Measurements from ENCODE around the genes FAM181B and CCDC90B.

DNA sequence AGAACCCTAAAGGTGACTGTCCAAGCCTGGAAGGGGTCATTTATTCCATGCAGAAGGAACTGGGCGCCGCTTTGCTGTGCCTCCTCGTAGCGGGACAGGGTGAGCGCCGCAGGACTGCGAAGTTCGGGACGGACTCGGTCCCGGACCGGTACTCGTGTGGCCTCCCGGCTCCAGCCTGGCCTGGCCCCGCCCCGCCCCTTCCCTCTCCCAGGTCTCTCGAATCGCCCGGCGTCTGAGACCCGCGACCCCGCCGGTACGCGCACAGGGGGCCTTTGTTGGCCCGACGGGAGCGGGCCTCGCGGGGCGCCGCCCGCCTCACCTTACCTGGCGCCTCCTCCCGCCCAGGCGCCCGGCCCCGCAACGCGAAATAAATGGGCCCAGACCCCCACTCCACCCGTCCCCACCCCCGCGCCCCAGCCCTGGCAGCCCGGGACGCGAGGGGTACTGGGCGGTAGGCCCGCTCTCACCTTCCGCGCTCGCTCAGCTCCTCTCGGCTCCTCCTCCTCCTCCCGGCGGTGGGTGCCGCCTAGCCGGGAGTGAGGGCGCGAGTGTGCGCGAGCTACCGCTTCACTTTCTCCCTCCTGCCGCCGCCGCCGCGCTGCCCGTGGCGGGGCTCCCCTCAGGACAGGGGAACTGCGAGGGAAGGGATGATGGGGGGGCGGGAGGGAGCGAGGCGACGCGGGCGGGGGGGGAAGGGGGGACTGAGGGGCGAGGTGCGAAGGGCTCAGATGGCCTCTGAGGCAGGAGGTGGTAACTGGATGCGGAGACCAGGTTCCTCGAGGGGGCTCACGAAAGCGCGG lies 609 bp downstream of the PAK1 start:
- RRBS: 4% methylated on average over 29 of the region's 83 CpGs

- RRBS: no CpG with 5 or more reads among the region's 2 CpGs
Observed at GRCh38 chr11:77498354-77498616, 24.4 kb upstream of the PAK1 start.

DNA sequence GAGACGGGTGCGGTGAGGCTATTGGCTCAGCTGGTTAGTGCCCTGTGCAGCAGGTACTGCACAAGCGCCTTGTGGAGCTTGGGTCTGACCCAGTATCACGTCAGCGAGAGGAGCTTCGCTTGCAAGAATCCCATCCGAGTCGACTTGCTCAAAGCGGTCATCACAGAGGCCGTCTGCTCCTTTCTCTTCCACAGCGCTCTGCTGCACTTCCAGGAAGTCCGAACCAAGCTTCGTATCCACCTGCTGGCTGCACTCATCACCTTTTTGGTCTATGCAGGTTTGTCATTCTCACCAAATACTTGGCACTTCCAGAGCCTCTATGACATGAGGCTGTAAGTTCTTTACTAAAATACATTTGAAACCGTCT lies 565 bp downstream of the AQP11 start:
- RRBS: no CpG with 5 or more reads among the region's 14 CpGs

- RRBS: no CpG with 5 or more reads among the region's 5 CpGs
Observed at GRCh38 chr11:77740658-77741112, 79.8 kb downstream of the RSF1 start.

GRCh38 chr11:78131781-78132893 lies 7.3 kb downstream of the ALG8 start:
- RRBS: no CpG with 5 or more reads among the region's 7 CpGs

- RRBS: no CpG with 5 or more reads among the region's 14 CpGs
Observed at GRCh38 chr11:78170091-78170770, 18.2 kb downstream of the KCTD21 start.

- RRBS: no CpG with 5 or more reads among the region's 2 CpGs
Observed at GRCh38 chr11:78230428-78230870, 41.7 kb downstream of the USP35 start.

GRCh38 chr11:78290124-78290775 lies 101.5 kb downstream of the USP35 start:
- RRBS: no CpG with 5 or more reads among the region's 6 CpGs

DNA sequence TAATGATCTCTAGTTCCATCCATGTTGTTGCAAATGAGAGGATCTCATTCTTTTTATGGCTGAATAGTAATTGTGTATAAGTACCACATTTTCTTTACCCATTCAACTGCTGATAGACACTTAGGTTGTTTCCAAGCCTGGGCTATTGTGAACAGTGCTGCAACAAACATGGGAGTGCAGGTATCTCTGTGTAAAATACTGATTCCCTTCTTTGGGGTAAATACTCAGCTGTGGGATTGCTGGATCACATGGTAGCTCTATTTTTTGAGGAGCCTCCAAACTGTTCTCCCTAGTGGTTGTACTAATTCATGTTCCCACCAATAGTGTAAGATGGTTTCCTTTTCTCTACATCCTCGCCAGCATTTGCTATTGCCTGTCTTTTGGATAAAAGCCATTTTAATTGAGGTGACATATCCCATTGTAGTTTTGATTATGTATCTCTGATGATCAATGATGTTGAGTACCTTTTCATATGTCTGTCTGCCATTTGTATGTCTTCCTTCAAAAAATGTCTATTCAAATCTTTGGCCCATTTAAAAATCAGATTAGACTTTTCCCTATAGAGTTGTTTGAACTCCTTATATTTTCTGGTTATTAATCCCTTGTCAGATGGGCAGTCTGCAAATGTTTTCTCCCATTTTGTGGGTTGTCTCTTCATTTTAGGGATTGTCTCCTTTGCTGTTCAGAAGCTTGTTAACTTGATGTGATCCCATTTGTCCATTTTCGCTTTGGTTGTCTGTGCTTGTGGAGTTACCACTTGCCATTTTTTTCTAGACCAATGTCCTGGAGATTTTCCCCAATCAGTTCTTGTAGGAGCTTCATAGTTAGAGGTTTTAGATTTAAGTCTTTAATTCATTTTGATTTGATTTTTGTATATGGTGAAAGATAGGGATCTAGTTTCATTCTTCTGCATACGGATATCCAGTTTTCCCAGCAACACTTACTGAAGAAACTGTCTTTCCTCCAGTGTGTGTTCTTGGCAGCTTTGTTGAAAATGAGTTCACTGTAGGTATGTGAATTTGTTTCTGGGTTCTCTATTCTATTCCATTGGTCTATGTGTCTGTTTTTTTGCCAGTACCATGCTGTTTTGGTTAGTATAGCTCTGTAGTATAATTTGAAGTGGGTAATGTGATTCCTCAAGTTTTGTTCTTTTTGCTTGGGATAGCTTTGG lies 82.7 kb downstream of the GAB2 start:
- RRBS: no CpG with 5 or more reads among the region's 3 CpGs

GRCh38 chr11:78350979-78351215 lies 66.7 kb downstream of the GAB2 start:
- RRBS: no CpG with 5 or more reads among the region's 4 CpGs

- RRBS: no CpG with 5 or more reads among the region's 4 CpGs
Observed at GRCh38 chr11:78840556-78840984, 265.9 kb upstream of the NARS2 start.

DNA sequence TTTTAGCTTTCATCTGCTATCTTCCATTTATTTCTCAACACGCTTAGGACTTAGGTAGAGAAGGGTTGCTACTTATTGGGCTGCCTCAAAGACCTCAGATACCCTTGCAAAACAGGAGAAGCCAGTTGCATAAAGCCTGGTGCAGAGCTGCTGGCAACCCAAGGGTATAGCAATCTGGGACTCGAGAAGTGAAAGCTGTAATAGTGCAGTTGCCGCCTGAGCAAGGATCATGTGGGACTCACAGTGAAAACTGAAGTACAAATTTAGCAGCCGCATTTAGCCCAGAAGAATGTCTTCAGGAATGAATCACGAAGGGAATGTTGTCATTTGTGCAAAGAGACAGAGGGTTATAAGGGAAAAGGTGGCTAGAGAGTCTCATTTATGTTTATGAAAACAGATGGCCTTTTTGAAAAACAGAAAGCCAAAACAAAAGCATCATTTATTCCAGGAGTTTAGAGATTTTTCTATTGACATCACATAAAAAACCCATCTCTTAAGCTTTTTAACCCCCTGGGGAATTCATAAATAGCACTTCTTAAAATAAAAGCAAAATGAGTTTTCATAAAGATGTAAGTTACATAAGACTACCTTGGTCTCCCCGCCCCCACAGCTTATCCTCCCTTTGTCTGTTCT lies 267.1 kb downstream of the TENM4 start:
- RRBS: no CpG with 5 or more reads among the region's 6 CpGs

GRCh38 chr11:82419911-82420110 lies 313.9 kb downstream of the FAM181B start:
- RRBS: no CpG with 5 or more reads among the region's 1 CpG

- RRBS: 5% methylated on average over 78 of the region's 124 CpGs
Observed at GRCh38 chr11:82733022-82734062, at the start of gene FAM181B. Gene FAM181B (minus strand): TSS chr11:82733864.

- RRBS: no CpG with 5 or more reads among the region's 8 CpGs
Observed at GRCh38 chr11:83132320-83132744, 24.6 kb upstream of the PCF11 start.

DNA sequence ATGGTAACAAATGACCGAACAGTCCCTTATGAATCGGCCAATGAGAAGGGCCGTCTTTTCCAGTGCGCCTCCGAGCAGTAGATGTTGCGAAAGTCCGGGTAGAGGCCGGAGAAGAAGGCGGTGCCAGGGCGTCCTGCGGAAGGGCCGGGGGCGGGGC lies 168 bp upstream of the PCF11 start:
- RRBS: 0% methylated on average over 4 of the region's 13 CpGs

GRCh38 chr11:83195038-83195572 lies 1.6 kb downstream of the ANKRD42 start:
- RRBS: no CpG with 5 or more reads among the region's 7 CpGs

DNA sequence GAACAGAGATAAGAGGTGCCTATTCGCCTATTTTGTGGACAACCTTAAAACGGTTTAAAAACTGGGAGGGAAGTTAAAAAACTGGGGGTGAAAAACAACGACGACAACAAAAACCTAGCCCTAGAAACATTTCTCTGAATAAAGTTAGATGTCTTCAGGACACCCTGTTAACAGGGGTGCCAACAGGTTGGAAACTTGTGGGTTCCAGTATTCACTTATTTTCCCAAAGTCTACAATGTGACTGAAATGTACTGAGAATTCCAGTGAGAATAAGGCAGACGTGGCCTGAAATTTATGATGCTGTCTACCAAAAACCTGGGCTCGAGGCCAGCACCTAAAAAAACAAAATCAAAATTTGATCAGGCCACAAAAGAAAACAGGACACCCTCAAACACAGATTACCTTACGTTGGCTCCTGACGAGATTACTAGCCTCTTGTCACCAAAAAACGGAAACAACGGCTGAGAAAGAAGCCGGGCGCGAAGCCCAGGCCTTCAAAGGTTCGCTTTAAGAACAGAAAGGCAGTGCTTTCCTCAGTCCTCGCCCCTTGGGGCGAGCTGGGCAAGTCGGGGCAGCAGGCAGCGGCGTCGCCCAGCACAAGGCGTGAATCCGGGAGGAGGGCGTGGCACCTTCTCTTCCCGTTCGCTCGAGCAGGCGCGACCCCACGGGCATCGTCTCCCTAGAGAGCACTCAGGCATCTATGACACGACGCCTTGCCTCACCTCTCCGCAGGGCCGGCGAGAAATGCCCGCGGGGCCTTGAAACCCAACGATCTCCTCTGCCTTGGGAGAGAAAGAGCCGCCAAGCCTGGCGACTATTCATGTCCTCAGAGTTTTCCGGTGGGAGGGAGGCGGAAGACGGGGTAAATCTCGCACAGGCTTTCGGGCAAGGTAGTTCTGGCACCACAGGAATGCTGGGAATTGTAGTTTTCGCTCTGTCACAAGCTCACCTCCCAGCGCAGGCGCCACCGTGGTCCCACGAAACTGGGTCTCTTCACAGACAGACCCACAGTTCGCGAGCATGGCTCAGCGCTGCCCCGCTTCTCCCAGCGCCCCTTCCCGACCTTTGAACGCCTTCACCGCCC lies 674 bp downstream of the CCDC90B start:
- RRBS: under 1% methylated on average over 7 of the region's 58 CpGs

- RRBS: no CpG with 5 or more reads among the region's 22 CpGs
Observed at GRCh38 chr11:83286235-83286643, at the start of gene CCDC90B. Gene CCDC90B (minus strand): TSS chr11:83286367.

Data from AG08470 (cell line).